A673 (cell line): ENCODE measurements around a stretch of chr3.

GRCh38 chr3:171677372-171678204 lies 132.7 kb downstream of the PLD1 start:
- PRO-cap = no peak

- PRO-cap = no peak
Measured at GRCh38 chr3:171724794-171725500, 85.3 kb downstream of the PLD1 start.

GRCh38 chr3:171744209-171744968 lies 65.9 kb downstream of the PLD1 start:
- PRO-cap = no peak

DNA sequence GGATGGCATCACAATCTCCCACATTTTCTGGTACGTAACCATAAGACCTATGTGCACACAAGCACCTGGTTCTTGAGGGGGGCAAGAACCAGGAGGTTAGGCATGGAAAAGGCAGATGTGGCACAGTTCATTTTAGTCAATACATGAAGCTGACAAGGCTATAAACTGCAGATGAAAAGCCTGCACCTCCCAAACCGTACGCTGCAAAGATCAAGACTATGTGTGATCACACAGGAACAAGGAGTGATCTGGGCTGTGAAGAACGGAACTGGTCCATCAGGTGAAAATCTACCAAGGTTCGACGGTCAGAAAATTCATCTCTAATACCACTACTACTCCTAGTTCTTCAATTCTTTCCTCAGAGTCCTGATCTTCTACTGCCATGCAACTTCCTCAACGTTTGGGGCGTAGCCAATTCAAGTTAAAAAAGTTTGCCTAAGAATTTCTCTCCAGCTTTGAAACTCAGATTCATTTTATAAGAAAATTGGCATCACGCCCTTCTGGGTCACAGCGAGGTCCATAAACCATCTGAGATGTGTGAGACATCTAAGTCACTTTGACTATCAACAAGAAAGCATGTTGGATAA lies 41.9 kb downstream of the PLD1 start:
- PRO-cap = no peak

GRCh38 chr3:171801930-171802589 lies 8.2 kb downstream of the PLD1 start:
- PRO-cap = no peak

- PRO-cap = no peak
Measured at GRCh38 chr3:171931971-171932774, 89.0 kb downstream of the TMEM212 start.

- PRO-cap = no peak
Measured at GRCh38 chr3:172059316-172060017, 20.1 kb downstream of the FNDC3B start.

DNA sequence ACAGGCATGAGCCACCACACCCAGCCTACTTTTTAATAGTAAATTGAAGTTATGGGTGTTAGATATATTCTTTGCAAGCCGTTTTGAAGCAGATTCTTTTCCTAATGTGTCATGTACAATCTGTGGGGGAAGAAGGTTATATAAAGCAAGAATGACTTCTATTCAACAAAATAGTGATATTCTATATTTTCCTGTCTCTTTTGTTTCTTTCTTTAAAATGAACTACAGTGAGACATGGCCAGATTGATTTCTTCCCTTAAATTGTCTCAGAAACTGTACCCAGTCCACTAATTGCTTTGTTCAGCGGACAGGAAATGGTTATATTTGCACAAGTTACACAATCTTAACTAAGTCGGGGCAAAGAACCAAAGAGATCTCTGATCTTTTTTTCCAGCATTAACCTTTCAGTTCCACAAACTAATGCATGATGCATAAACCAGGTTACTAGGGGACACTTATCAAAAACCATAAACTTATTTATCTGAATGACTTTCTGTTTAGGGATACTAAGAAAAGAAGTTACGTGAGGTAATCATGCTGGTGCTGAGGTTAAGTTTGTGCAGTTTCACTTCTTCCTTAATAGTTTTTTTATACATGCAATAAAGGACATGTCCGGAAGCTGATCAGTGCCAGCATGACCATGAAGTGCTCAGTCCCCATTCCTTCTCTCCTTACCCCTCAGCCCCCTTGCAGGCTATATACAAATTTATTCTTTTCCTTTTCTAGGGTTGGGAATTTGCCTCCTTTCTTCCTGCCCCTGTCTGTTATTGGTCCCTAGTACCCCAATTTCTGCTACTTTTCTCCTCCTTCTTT lies 22.3 kb downstream of the FNDC3B start:
- PRO-cap = no peak

- PRO-cap = no peak
Measured at GRCh38 chr3:172079593-172079835, 40.1 kb downstream of the FNDC3B start.

GRCh38 chr3:172098440-172099298 lies 59.3 kb downstream of the FNDC3B start:
- PRO-cap = no peak

- PRO-cap = no peak
Measured at GRCh38 chr3:172110349-172111025, 71.1 kb downstream of the FNDC3B start.

GRCh38 chr3:172129643-172130329 lies 90.4 kb downstream of the FNDC3B start:
- PRO-cap = unidirectional peak, plus-strand start at chr3:172129809

DNA sequence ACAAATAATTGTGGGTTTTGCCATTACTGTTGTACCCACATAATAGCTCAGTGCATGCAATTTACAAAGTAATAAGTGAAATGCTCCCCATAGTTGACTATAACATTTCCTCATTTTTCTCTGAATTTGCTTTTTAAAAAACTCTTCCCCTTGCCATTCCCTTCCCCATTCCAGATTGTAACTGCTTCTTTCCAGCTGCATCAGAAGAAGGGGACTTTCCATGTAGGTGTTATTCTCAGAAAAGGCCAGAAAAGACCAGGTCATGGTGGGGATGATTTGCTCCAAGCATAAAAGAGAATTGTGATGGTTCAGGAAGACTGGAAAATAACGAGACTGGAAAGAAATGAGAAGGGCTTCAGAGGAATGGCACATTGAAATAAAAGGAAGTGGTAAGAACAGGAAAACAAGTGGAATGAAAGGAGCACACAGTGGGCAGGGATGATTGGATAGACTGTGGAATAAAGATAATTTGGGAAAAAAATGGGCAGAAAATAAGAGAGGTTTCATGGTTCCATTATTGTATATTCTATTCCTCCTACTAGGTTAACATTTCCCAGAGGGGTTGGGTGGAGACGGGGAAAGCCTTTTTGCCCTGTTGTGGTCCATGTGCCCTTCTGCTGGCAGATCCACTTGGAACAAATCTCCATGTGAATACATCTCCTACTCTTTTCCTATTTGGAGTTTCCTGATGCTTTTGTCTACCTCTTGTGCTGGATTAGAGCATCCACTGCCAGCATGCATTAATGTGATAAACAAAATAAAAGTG lies 186.4 kb downstream of the GHSR start:
- PRO-cap = no peak

- PRO-cap = no peak
Measured at GRCh38 chr3:172272270-172272762, 175.9 kb downstream of the GHSR start.

GRCh38 chr3:172351562-172352242 lies 96.6 kb downstream of the GHSR start:
- PRO-cap = no peak

- PRO-cap = no peak
Measured at GRCh38 chr3:172519614-172520829, 3.2 kb downstream of the TNFSF10 start.

GRCh38 chr3:172553007-172553502 lies 29.8 kb upstream of the TNFSF10 start:
- PRO-cap = no peak

DNA sequence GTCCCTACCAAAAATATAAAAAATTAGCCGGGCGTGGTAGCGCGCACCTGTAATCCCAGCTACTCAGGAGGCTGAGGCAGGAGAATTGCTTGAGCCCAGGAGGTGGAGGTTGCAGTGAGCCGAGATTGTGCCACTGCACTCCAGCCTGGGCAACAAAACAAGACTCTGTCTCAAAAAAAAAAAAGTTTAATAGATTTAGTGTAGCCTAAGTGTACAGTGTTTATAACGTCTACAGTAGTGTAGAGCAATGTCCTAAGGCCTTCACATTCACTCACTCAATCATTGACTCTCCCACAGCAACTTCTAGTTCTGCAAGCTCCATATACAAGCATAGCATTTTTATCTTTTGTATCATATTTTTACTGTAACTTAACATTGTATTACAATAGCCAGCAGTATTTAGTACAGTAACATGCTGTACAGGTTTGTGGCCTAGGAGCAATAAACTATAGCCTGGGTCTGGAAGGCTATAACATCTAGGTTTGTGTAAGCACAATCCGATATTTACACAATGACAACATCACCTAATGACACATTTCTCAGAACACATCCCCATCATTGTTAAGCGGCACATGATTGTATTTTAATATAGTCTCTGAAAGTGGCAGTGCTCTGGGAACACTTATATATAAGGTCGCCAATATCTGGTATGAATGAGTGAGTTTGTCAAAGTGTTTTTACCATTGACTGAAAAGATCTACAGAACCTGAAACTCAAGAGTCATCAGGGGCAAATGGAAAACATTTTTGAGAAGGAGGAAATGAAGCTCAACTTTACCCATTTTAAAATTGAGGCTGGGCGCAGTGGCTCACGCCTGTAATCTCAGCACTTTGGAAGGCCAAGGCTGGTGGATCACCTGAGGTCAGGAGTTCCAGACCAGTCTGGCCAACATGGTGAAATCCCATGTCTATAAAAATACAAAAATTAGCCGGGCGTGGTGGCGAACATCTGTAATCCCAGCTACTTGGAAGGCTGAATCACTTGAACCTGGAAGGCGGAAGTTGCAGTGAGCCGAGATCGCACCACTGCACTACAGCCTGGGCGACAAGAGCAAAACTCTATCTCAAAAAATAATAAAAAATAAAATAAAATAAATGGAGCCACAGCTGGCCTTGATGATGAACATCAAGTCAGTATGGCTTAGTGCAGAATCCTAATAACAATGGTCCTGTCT lies 38.7 kb upstream of the TNFSF10 start:
- PRO-cap = no peak

DNA sequence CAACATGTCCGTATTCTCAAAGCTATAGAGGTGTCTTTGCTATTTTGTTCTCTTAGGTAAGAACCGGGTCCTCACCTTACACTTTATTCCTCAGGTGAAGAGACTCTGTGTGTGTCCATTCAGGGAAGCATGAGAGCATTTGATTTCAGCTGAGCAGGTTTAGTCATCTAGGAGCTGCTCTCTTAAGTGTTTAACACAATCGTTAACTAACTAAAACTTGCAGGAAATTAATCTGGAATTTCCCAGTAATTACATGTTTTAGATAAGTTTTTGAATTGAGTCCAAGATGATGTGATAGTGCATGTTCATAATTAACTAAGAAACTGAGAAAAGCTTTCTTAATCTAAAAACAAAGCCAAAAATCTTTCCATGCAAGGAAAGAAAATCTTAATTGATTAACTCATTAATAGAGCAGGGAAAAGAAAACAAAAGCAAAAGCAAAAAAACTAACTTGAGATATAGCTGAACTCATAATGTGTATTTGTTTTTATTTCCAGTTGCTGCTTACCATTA lies 72.2 kb upstream of the TNFSF10 start:
- PRO-cap = no peak

DNA sequence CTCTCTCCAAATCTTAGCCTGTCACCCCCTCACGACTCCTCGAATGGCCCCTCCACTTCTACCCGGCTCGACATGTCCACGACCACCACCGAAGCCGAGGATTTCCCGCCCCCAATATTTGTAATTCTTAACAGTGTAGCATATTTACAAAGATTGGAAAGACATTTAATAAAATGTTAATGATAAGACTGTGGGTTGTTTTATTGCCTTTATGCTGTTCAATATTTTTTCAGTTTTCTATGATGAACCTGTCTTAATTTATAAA lies 80.8 kb upstream of the TNFSF10 start:
- PRO-cap = no peak